Aorta (tissue), 1 donor: ENCODE results near the genes REG1A, DNAH6 and SH2D6.

DNA sequence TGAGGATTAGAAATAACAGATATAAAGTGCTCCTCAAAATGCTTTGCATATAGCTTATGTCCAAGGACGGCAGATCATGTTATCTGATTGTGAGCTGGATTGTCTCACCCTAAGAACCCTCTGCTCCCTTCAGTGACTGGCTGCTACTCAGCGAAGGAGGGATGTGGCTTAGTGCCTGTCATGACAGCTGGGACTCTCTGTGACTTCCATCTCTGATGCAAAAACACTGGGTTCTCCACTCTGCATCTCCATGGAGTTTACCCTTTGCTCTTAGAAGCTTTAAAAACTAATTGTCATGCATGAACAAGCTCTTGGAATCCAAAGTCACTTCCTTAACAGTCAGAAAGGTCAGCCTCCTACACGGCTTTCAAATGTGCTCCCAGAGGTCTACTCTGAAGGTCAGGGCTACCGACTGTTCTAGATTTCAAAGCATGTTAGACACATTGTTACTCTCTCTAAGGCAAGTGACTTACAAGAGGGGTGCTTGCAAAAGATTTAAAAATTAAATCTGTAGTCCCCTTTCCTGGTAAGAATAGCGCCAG is 38.3 kb upstream of the MRPL19 start:
- PRO-cap = no peak

GRCh38 chr2:76037689-76037896 is 326.9 kb upstream of the GCFC2 start:
- PRO-cap = no peak

GRCh38 chr2:77103319-77103698 is 418.9 kb downstream of the LRRTM4 start:
- PRO-cap = no peak

- PRO-cap = no peak
Observed at GRCh38 chr2:79120388-79120787, at the start of gene REG1A. Gene REG1A (plus strand): TSS chr2:79120488.

GRCh38 chr2:82780108-82780477 is 1679.0 kb downstream of the SUCLG1 start:
- PRO-cap = no peak

- PRO-cap = no peak
Observed at GRCh38 chr2:84459692-84459984, 558 bp upstream of the SUCLG1 start.

DNA sequence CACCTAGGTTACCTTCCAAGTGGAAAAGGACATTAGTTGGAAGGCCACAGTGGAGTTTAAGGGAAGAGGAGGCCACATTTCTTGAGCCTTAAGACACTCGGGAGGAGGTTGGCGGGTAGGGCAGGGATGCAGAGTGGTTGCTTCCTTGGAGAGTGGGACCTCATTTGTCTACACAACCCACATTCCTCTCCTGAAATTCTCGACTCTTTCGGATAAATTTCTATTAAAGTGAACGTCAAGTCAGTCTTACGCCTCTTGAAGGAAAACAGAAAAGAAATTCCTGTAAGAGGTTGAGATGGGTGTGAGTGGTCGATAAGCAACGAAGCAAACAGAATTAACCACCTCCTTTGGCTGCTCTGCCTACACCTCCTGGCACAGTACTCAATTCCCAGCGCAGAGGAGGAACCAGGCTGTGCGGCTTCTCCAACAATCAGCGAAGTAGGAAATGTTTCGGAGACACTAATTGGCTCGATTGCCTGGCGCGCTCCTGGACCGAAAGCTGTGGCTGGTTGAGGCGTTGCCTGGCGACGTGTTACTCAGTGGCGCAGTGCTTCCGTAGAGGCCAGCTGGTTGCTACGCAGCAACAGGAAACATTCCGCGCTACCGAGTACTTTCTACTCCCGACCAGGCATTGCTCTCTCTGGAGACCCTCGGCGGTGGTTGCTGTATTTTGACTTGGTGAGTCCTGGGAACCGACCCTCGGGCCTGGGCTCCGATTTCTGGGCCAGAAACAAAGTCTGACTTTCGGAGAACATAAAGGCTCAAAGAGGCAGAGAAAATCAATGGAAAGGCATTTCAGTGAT is at the start of gene DNAH6:
DNAH6 (plus strand) TSS at position 593 of the 803 bp plus-strand sequence.
- PRO-cap = bidirectional peak, plus-strand start at position 634 of the sequence, minus-strand start at position 371 of the sequence

DNA sequence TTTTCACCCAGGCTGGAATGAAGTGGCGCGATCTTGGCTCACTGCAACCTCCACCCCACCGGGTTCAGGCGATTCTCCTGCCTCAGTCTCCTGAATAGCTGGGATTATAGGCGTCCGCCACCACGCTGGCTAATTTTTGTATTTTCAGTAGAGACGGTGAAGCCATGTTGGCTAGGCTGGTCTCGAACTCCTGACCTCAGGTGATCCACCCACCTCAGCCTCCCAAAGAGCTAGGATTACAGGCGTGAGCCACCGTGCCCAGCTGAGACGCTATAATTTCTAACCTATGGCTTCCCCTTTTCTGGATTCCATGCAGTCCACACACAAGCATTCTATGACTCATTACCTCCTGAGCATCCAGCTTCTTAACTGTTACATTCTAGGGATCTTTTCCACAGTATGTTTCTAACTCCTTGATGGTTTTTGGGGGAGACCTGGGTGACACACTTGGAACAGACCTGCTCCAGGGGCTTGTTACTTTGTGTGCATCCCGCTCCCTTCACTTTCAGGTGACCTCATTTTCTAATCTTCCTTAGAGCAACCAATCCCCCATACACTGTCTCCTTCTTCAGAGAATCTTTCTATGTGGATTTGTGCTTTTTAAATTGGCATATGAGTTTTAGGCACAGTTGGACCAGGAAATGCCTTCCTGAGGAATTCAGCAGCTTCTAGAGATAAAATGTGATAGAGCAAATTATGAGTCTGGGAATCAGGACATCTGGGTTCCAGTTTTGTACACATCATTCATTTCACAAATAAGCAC is 11.8 kb upstream of the KCMF1 start:
- PRO-cap = no peak

DNA sequence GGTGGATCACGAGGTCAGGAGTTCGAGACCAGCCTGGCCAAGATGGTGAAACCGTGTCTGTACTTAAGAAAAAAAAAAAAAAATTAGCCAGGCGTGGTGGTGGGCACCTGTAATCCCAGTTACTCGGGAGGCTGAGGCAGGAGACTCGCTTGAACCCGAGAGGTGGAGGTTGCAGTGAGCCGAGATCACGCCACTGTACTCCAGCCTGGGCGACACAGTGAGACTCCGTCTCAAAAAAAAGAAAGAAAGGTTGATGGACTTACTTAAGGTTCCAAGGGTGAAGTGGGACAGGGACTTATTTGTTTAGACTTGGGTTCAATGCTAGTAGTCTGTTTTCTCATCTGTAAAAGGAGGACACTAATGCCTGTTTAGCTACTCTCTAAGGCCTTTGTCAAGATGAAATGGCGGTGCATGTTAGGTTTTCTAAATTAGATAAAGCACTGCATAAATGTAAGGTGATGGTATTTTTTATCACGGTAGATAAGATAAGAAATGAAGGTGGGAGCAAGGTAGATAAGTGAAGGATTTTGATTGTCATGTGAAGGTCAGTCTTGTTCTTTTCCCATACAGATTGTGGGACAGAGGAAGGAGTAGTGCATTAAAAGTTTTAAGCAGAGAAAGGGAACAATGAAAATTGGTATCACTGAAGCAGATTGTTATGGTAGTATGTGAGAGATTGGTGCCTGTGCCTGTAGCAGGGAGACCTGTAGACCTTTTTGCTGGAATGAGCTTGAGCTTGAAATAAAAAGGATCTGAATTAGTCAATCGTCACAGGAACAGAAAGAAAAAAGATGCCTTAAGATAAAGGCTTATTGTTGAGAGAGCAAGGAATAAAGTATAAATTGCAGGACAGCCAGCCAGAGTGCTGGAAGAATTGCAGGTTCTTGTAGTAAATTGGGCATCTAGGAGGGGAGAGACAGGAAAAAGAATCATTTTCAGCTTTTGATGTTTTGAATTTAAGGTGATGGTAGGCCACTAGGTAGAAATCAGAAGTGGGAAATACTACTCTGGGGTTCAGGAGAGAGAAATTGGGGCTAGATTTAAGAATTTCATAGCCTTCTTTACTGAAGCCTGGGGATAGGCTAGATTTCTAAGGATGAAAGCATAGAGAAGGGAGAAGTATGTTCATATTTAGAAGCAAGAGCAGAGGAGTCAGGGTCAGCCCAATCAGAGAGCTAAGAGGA is 16.1 kb downstream of the KCMF1 start:
- PRO-cap = no peak

GRCh38 chr2:84989623-84990272 is 18.8 kb downstream of the KCMF1 start:
- PRO-cap = no peak

DNA sequence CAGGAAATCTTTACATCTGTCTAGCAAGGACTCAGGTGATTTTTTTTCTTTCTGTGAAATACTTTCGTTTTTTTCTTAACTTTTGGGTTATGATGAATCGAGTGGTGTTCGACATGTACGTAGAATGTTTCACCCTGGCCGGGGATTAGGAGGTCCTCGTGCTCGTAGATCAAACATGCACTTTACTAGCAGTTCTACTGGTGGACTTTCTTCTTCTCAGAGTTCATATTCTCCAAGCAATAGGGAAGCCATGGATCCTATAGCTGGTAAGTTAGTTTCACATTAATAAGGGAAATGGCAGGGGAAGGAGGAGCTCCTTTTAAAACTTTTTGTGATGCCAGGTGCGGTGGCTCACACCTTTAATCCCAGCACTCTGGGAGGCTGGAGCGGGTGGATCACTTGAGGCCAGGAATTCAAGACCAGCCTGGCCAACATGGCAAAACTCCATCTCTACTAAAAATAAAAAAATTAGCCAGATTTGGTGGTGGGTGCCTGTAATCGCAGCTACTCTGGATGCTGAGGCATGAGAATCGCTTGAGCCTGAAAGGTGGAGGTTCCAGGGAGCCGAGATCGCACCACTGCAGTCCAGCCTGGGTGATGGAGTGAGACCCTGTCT is 75.2 kb downstream of the KCMF1 start:
- PRO-cap = no peak

DNA sequence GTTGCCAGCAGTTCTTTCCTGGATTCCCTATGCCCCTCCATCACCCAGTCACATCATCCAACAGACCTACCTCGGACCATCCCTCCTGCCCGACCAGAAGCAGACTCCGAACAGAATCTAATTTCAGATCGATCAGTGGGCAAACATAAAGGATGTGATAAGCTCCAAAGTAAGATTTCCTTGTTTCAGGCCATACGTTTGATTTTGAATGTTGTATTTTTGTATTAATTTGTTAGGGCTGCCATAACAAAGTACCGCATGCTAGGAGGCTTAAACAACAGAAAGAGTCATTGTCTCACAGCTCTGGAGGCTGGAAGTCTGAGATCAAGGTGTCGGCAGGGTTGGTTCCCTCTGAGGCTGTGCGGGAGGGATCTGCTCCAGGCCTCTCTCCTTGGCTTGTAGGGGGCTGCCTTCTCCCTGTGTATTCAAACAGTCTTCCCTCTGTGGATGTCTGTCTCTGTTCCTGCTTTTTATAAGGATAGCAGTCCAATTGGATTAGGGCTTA is 30.2 kb downstream of the TCF7L1 start:
- PRO-cap = no peak

DNA sequence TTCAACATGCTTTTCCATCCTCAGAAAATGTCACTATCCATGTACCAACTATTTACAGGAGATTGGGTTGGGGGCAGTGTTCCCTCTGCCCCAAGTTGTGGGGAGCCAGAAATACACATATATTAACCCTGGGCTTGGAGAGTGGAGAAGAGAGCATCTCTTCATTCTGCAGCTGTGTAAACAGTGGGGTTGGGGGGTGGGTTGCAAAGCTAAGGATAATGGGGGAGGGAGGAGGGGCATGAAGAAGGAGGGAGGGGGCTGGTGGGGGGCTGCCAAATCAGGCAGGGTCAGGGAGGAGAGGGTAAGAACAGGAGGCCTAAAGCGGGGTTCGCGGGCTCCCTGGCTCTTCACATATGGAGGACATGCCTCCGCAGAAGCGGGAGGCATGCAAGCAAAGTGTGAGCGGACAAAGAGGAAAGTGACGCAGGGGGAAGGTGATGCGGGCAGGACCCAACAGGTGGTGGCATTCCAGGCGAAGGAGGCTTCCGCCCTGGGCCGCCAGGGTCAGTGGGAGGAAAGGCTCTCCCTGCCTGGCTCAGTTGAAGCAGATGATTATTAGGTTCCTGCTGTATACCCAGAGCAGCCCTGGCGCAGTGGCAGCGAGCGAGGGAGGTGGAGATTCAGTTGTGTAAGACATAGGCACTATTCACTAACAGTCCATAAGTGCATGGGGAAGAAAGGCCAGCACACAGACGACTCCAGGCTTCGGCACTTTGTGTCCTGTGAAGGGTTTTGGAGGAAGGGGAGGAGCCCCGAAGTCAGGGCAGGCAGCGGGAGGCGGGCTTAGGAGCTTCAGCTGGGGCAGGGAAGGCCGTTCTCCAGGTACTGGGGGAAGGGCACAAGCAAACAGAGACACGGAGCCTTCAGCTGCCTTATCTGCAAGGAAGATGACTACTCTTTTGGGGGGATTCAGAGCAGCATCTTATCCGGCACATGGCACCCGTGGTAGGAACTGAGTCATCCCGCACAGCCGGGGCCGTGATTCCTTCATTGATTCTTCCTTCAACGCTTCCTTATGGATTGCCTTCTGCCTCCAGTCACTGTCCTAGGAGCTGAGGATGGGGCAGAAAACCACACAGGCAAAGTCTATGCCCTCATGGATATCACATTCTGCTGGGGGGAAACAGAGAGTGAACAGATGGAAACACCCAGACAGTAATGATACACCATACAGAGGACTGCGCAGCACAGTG is 89.9 kb downstream of the TGOLN2 start:
- PRO-cap = no peak

- PRO-cap = no peak
Observed at GRCh38 chr2:85309518-85310502, 18.0 kb downstream of the TGOLN2 start.

GRCh38 chr2:85369459-85370012 is 15.0 kb downstream of the ELMOD3 start:
- PRO-cap = no peak

DNA sequence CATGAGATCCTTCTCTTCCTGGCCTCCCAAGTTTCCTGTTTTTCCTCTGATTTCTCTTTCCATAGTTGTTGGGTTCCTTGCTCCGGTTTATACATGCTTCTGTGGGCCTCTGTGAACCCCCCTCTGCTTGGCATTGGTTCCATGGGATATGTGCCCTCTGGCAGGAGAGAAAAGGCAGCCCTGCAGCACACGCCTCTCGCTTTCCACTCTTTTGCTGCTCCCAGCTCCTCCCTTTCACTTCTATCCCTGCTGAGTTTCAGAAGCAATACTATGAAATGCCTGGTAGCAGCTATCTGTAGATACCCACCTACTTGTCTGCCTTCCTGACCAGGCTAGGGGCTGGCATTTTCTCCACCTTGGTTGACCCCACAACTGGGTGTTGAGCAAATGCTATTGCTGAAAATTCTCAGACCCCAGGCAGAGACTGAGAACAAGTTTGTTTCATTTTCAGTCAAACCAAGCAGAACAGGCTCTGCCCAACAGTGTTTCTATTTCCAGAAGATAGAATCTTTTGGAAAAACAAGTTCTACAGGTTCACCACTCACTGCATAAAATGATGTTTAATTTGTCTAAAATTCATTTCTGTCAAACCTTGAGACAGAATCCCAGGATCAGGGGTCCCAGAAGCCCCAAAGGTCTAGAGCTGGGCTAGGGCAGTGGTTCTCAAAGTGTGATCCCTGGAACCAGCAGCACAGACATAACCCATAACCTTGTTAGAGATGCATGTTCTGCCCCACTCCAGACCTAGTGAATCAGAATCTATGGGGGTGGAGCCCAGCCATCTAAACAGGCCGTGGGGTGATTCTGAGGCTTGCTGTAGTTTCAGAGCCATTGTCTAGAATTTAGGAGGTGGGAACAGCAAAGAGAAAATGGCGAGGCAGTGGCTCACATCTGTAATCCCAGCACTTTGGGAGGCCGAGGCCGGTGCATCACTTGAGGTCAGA is 13.3 kb downstream of the CAPG start:
- PRO-cap = no peak

DNA sequence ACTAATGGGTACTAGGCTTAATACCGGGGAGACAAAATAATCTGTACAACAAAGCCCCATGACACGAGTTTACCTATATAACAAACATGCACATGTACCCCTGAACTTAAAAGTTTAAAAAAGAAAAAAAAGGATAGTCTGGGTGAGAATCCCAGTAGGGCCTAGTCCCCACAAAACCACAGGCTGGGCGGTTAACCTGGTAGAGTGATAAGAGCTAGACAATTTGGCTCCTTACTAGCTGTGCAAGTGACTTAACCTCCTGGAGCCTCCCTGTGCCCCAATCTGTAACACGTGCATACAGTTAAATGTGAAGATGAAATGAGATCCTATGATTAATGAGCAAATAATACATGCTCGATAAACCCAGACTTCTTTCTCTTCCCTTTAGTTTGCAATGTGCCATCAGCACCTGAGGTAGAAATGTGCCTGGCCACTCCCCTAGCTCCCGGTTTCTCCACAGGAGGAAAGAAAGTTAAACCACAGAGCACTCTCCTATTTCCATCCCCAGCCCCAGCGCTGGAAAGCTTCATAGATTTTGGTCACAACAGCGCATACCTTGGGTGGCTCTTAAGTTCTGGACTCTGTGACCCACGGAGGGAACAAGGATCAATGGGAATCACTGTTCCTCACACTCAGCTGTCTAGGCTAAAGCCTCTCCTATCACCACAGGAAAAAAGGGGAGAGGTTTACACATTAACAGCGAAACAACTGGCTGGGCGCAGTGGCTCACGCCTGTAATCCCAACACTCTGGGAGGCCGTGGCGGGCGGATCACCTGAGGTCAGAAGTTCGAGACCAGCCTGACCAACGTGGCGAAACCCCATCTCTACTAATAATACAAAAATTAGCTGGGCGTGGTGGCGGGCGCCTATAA is 2.7 kb upstream of the CAPG start:
- PRO-cap = no peak

GRCh38 chr2:85418158-85419295 is at the start of gene SH2D6:
Gene SH2D6 (plus strand): TSS chr2:85418714.
- PRO-cap = bidirectional peak, plus-strand start at chr2:85418714, minus-strand start at chr2:85418453

DNA sequence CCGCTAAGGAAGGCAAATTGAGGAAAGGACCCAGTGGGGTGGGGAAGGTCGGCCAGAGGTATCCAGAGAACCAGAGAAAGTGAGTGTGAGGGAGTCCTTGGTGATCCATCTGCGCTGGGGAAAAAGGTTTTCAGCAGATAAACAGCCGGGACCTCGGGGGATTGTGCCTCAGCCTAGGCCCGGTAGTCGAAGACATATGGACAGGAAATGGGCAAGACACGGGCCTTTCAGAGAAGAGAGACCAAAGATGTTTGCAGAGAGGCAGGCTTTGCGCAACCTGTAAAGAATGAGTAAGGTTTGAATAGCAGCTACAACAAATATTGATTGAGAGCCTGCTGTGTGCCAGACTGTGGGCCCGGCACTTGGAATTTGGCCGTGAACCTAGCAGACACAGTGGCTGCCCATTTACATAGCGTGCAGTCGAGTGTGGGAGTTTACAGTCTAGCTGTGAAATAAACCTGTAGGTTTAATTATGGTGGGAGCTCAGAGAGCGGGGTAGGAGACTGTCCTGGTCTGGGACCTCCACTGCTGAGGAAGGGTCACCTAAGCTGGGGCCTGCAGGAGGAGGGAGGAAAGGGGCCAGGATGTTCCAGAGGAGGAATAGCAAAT is 2.8 kb downstream of the SH2D6 start:
- PRO-cap = no peak

- PRO-cap = no peak
Observed at GRCh38 chr2:85437173-85437360, 18.6 kb downstream of the SH2D6 start.